OVCAR3 (cell line): ENCODE measurements around a stretch of chr22.

- RRBS = no CpG with 5 or more reads among the region's 8 CpGs
Measured at GRCh38 chr22:45249237-45249646, 8.5 kb upstream of the KIAA0930 start.

DNA sequence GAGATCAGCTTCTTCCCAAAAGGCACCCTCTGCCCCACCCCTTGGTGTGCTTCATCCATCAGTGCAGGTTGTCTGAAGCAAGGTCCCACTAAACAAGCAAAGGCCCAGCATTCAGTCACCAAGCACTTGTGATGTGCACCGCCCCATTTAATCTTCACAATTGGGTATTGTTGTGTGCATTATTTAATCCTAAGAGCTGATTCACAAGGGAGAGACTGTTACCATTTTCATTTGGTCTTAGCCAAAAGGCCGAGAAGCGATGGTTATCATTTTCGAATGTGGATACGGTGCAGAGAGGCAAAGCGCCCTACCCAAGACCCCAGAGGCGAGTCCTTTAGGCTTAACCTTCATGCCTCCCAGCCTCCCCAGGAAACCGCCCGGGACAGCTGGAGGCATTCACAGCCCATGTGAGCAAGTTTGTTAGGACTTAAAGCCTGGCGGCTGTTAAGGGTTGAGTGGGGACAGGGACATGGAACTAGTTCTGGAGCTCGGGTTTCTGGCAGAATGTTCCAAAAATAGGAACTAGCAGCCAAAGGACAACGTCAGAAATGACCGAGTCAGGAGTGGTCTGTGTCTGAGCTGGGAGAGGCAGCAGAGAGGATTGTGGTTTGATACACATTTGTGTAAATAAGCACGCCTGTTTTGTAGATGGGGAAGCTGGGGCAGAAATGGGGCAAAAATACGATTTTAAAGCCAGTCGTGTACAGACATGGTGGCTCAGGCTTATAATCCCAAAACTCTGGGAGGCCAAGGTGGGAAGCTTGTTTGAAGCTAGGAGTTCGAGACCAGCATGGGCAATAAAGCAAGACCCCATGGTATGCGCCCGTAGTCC lies 12.9 kb upstream of the UPK3A start:
- RRBS = no CpG with 5 or more reads among the region's 19 CpGs

DNA sequence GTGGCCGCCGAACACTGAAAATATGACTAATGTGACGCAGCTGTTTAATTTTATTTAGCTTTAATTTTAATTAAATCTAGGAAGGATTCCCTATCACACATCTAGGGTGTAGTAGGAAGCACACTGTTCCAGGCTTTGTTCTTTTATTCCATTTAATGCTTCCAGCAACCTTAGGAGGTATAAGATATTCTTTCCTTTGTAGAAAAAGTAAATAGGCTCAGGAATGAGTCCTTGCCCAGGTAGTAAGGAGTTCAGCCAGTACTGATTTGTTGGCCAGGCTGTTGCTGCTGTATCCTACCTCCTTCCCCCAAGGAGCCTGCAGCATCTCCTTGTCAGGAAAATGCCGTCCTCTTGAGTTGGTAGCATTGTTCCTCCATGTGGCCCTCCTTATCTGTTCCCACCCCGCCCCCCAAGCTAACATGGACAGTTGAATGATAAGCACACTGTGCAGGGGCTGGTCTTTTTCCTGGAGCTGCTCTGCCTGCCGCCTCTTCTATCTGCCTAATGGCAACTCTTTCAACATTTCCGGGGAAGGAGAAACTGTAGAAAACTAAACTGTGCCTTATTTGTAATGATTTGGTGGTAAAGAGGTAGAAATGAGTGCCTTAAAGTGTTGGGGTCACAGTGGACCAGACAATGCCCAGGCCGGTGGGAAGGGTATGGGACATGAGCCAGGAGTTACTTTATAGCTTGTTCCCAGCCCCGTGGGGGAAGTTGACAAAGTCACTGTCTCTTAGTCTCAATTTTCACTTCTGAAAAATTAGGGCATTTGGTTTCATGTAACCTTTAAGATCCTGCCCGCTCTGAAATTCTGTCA lies 4.3 kb downstream of the FAM118A start:
- RRBS = no CpG with 5 or more reads among the region's 10 CpGs

DNA sequence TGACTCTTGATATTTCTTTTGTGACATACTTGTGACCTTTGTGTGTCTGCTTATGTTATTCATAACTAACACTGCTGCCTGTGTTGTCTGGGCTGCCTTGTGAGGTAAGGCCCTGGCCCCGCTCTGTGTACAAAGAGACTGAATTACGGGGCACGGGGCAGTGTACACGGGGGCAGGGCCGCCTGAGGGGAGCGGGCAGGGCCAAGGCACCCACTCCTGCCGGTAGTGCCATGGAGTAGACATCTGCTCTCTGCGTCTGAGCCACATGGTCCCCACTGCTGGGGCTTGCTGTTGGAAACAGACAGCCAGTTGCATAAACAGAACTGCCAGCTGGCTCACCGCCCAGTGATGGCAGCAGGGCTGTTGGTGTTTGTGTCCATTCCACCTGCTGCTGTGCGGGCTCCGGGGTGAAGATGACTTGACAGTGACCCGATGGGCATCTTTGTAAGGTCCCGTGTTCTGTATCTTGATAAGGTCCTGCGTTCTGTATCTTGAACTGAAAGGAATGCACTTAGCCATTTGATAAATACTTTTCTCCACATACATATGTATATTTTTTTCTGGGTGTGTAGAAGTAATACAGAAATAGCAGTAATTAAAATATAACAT lies 19.9 kb downstream of the FAM118A start:
- RRBS = no CpG with 5 or more reads among the region's 14 CpGs

DNA sequence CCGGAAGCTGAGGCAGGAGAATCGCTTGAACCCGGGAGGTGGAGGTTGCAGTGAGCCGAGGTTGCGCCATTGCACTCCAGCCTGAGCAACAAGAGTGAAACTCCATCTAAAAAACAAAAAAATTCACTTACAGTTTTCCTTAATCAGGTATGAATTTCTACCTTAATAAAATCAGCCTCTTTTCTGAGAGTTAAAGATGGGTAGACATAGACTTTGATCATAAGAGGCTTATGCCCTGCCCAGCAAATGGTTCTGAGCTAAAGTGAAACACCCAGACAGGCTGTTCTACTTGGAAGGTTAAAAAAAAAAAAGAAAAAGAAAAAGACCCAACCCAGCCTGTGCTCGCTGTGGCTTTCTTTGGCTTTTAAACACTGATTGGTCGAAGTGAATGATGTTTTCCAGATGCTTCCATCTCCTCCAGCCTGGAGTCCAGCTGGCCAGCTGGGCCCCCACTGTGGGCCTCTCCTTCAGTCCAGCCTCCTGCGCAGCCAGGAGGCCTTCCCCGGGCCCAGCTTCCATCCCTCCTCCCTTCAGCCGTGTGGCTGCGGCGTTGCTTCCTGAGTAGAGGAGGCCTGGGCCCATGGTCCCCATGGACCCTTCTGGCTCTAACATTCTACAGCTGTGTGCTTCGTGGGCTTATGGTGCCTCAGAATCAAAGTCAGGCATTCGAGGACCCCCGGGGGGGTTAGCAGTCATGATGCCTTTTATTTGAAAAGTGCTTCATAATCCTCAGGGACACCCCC lies 42.5 kb upstream of the FBLN1 start:
- RRBS = no CpG with 5 or more reads among the region's 15 CpGs

DNA sequence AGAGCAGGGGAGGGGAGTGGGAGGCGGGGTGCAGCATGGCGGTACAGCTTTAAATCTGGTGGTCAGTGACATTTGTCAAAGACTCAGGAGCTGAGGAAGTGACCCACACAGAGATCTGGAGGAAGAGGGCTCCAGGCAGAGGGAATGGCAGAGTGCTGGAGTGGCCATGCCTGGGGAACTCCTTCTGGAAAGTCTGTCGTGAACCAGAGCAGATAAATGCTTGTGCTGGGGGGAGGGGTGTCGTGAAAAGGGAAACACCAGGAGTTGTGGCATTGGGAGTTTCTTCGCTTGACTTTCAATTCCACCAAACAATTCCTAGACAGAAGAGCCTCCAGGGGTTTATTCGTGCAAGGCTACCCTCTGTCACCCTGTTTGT lies 83.5 kb upstream of the ATXN10 start:
- RRBS = no CpG with 5 or more reads among the region's 6 CpGs

DNA sequence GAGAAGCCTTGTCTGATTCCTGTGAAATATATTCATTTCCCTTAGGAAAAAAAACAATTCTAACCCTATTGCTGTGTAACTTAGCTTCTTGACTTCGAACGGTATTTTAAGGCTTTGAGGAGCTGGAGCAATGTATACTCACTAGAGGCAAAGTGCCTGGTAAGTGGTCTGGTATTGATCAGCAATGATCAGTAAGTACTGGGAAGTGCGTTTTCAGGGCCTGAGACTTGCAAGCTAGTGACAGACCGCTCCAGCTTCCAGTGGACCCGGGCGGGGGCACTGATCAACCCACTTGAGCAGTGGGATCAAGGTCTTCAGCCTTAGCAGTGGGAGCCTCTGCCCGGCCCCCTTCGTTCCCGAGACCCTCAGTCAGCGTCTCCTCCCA lies 656 bp upstream of the ATXN10 start:
- RRBS = 54% methylated on average over 3 of the region's 10 CpGs

DNA sequence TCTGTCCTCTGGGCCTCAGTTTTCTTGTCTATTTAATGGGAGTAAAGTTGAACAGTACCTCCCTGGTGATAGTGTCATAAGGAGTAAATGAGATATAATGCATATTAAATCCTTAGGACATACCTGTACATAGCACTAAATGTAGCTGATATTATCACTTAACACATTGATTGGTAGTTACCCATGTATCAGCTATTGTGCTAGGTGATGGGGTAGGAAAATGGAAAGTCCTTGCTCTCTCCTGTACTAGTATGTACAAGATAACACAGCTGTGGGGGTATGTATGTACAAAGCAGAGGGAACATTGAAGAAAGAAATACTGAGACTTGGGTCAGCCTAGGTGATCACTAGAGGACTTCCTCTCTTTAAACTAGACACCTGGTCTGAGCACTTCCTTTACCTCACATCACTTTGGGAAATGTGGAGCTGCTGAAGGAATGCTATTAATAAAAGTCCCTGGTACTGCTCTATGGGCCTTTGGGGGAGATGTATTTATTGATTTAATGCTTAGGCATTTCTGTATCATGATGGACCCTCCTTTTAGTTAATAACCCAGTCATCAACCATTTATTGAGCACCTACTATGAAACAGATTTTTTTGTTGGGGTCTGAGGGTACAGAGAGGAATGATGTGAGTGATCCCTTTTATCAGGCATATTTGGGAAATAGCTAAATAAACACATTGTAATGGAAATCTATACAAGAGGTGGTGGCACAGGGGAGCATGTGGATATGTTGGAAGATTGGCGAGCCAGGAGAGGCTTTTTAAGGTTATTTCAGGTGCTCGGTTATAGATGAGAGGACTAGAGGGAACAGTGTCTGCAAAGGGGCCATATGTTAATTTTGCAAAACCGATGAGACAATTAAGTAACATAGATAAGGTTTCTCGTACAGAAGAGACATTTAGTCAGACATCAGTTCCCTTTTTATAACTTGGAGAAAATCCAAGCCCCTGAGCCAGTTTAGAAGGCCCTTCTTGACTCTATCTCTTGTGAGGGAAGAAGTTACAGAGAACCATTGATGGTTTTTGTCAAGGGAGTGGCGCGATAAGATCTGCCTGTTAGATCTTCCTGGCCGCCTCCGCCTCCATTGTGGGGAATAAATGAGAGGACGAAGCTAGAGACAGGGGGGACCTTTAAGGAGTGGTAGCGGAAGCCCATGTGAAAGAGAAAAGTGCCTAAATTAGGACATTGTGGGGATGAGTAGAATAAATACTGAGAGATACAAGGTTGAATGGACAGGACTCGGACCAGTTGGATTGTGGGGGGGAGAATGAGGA lies 1.8 kb downstream of the ATXN10 start:
- RRBS = no CpG with 5 or more reads among the region's 11 CpGs

DNA sequence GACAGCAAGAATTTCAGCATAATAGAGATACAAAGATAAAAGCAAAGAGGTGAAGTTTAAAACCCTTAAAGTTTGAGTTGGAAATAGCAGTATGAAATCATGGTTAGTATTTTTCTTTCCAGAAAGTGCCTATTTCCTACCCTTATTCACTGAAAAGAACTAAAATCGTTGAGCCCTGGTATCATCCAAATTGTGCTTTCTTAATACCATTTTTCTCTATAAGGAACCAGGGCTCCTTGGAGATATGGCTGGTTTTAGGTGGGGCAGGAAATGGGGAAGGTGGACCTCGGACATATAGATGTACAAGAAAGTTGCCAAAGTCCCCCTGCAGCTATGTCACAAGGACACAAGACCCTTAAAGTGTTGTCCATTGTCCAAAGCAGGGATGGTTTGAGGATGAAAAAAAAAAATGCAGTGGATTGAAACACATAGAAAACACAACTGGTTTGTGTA lies 96.4 kb downstream of the ATXN10 start:
- RRBS = no CpG with 5 or more reads among the region's 2 CpGs

DNA sequence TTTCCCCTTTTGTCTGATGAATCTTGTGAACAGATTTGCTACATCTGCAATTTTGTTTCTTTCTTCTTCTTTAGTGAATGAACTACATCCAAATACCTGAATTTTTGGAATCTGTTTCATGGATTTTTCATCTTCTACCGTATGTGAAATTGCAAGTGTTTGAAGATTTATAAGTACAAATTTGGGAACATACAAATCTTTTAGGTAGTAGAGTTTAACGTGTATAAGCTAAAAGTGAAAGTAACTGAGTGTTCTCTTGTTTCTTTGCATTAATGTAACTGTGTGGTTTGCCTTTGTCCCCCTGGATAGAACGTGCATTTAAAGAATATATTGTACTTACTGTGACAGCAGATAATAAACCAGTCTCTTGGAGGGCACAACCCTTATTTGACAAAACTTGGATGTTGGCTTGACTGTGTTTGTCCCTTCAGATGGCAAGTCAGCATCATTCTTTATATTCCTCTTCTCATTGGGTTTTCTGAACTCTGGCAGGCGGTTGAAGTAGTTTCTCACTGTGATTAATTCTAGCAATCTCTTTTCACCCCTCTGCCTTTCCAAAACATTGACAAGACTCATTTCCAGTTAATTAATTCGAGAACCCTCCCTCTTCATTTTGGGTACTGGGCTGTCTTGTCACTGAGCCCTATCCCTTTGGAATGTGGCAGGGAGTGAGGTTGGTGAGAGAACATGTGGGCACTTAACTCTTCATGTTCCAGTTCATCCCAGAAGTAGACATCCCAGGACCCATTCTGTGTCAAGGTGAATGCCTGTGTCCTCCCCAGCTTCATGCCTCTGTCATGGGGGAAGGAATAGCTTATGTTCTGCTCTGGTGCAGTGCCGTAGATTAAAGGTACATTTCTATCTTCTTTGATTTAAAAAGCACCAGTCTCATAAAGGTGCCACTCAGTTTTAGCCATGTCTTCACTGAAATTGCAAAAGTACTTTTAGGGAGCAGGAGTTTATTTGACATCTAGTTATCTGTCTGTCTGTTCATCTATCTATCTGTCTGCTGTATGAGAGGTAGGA lies 133.1 kb downstream of the WNT7B start:
- RRBS = no CpG with 5 or more reads among the region's 6 CpGs

DNA sequence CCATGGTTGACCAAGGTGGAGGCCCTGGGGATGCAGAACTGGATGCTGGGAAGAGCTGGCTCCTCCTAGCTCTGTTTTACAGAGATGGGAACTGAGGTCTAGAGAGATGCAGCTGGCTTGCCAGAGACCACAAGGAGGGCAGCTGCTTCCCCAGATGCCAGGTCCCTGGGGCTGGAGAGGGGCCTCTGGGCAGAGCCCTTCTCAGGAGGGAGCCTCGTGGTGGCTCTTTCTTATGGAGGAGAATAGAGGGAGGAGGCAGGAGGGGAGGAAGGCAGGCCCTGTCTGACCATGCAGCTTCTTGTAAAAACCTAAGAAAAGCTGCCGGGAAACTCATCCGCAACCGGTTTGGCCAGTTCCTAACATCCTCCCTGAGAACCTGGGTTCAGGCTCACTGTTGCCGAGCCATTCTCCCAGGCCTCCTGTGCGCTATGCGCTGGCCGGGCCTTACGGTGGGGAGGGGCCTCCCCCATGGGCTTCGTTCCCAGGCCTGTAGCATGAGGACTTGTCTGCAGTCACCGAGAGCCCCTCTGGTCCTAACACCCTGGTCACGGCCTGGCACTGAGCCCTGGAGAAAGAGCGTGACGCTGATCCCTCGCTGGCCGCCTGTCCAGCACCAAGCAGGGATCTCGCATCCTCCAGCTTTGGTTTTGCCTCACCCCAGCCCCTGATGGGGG lies 80.5 kb downstream of the WNT7B start:
- RRBS = 8% methylated on average over 4 of the region's 17 CpGs

- RRBS = 12% methylated on average over 2 of the region's 29 CpGs
Measured at GRCh38 chr22:46035595-46035904, 58.6 kb upstream of the WNT7B start.

DNA sequence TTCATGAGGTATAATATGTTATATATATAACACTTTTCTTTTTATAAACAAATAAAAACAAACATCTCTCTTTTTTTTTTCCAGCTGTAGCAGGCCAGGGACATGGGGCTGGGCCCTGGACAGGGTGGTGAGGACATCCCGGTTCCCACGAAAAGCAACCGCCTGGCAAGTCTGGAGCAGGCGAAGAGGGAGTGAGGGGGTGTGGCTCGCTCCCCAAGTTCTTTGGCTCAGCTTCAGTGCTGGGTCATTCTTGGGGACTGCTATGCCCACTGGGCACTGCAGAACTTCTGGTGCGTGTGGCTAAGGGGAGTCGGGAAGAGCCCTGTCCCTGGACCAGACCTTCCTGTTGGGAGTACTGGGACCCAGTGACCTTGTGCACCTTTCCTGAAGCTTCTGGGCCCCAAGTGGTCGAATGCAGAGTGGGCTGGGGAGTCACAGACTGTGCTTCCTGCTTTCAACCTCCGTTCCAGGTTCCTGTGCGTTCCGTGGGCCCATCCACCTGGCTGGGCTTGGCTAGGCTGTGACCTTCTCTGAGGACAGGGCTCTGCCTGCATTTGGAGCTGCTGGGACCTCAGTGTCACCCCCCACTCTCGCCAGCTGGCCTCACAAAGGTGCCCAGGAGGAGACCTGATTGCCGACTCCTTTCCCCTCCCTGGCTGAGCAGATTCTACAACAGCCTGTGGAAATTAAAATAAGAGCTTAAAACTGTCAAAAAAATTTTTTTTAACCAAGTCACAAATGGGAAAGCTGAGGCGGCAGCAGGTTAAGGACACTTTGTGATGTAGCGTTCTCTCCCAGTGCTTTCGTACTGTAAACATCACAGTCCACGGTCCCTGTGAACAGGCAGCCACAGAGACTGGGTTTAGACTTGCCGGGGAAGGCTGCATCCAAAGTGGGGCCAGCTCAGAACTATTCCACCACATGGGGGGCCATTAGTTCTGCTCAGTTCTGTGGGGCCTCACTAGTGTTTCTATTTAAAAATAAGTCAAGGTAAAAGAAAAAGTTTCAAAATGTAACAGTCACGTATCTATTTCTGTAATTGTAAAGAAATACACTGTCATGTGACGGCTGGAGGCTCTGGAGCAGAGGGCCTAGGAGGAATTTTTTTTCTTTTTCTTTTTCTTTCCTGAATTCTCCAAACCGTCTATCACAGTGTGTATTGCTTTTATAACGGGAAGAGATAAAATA lies 63.8 kb upstream of the WNT7B start:
- RRBS = no CpG with 5 or more reads among the region's 22 CpGs

DNA sequence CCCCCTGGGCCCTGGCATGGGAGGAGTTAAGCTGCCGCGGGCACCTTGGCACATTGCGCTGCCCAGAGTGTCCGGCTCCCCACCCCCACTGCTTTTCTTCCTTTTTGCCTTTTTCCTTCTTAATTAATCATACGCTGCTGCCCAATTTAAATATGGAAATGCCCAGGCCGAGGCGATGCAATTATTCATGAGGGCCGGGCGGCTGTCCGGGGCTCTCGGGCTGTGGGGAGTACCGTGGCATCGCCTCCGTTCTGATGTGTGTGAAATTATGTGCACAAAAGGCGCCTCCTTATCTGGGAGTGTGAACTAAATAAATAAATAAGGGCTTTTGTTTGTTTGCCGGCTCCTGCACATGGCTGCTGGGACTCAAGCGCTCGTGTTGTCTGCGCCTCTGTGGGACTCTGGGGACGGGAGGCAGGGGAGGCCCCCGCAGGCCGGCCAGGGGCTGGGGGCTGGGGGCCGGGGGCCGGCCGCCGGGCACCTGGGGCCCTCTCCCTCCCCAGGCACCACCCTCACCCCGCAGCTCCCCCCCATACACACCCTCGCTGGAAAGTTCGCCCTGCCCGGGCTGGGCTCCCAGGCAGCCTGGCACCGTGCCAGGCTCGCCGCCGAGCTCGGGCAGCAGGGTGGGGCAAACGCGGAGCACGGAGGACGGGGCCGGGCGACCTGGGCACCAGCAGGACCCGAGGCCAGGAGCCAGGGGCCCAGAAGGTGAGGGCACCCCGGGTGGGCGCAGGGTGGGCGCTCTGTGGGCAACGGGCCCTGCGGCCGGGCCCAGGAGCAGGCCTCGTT lies 76.4 kb upstream of the WNT7B start:
- RRBS = 8% methylated on average over 30 of the region's 49 CpGs

DNA sequence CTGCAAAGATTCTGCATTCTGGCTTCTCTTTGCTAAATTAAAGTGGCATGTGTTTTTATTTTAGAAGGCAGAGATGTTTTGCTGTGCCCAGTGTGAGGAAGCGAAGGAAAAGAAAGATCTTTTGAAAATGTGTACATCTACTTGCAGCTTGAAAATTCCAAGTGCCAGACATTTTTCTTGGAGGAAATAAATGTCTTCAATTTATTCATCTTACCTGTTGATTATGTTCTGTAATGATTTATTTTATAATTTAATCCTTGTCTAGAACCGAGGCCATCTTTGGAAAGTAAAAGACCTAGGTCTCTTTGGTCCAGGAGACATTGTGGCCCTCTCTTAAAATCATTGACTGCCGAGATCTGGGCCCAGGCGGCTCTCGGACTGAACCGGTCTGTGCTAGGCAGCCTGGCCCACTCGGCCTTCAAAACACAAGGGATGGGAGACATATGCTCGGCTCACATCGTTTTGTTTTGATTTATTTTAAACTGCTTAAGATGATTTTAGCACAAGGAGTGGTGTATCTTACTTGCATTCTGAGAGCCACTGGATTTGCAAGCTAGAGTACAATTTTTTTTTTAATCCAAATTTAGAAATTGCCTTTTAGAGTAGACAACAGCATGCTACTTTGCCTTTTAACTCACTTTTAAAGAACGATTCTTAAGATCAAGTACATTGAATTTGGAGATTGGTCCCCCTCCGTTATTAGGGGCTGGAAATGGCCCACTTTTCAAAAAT lies 80.2 kb upstream of the WNT7B start:
- RRBS = no CpG with 5 or more reads among the region's 11 CpGs

GRCh38 chr22:46083684-46084100 lies 66.6 kb upstream of the PPARA start:
- RRBS = no CpG with 5 or more reads among the region's 14 CpGs

DNA sequence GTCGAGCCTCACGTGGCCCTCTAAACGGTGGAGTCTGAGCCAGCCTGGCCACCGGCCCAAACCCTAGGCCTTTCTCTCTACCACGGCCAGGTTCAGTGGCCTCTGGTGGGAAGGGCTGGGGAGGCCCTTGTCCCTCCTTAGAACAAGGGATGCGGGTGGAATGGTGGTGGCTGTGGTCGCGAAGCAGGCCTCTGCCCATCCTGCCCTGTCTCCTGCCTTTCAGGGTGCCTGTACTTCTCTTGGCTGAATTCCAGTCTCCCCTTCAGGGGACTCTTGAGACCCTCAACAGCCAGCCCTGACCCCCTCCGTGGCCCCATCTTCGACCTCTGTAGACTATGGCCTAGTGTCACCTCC lies 59.9 kb upstream of the PPARA start:
- RRBS = no CpG with 5 or more reads among the region's 10 CpGs

GRCh38 chr22:46106789-46107757 lies 43.3 kb upstream of the PPARA start:
- RRBS = 71% methylated on average over 6 of the region's 45 CpGs

DNA sequence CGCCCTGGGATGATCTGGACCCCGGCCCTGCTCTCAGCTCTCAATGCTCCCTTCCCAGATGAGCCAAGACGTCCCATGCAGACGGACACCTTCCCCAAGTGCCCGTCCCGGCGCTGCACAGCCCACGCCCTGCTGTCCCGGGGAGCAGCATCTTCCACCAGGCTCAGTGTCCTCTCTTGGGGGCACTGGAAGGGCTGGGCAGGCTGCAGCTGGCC lies 24.3 kb upstream of the PPARA start:
- RRBS = 89% methylated on average over 2 of the region's 9 CpGs

DNA sequence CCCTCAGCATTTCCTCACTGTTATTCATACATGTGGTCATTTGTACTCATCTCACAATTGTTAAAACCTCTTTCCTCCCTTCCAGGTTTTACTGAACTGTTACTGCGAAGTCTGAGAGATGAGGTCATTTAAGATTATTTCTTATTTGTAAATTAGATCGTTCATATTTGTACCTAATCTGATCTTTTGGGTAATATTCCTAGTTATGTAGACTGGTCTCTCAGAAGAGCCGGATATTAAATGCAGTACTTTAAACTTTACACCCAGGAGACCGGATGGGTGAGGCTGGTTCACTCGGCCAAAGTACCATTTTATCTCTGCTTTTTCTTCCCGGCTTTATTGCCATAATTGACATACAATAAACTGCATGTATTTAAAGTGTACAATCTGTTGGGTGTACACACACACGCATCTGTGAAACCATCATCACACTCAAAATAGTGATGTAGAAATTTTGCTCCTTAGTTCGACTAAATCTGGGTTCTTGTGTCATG lies 47.0 kb downstream of the CDPF1 start:
- RRBS = 100% methylated on average over 1 of the region's 8 CpGs